Anterior vena cava (tissue), 1 donor: ENCODE results near the genes SLC25A4 and CYP4V2.

DNA sequence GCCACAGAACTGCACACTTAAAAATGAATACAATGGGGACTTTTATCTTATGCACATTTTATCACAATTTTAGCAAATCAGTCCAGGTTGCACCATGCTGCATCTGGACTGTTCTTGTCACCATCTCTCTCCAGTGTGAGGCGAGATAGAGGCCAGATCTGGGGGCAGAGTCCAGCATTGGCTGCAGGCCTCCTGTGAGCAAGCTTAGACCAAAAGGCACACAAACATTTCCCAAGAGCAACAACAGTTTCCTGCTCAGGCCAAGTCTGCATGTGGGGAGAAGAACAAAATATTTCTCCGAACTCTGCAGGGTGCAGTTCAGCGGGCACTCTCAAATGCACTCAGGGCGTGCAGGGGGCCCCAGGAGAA is 57.9 kb upstream of the HELT start:
- PRO-cap: no peak

DNA sequence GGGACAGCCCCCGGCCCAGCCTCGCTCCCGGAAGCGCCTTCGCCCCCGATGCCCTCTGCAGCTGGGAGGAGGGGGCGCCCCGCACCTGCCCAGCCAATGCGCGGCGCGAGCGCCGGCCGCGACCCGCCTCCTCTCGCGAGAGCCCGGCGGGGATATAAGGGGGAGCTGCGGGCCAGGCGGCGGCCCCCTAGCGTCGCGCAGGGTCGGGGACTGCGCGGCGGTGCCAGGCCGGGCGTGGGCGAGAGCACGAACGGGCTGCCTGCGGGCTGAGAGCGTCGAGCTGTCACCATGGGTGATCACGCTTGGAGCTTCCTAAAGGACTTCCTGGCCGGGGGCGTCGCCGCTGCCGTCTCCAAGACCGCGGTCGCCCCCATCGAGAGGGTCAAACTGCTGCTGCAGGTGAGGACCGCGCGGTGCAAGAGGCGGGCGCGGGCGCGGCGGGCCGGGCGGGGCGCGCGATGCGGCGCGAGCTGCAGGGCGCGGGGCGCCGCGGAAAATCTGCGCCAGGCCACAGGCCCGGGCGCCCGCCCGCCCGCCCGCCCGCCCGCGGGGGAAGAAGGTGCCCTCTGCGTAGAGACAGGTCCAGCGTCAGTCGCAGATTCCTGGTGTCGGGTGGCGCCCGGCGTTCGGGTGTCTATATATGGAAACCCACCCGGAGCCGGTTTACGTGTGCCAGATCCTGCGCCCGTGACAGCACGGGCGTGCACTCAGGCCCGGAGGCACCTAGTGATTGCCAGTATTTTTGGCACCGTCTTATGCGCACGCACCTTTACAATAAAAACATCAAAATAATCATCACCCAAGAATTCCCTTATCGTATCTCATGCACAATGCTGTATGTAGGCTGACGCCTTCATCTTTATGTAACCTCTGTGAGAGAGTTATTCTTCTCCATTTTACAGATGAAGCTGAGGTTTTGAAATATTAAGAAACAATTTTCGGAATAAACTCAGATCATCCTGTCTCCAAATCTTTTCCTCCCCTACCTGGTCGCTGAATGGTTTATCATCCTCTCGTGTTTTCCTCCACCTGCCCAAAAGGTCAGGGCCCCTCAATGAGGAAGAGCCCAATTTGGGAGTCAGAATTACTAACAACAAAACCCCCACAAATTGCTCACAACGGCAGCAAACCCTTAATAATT is at the start of gene SLC25A4:
Gene SLC25A4, plus strand, starts transcription at position 182 of the 1,141 bp plus-strand sequence.
- PRO-cap: bidirectional peak, plus-strand start at position 193 of the sequence, minus-strand start at position 57 of the sequence; bidirectional peak, plus-strand start at position 704 of the sequence, minus-strand start at position 614 of the sequence

GRCh38 chr4:185397310-185397574 is 601 bp downstream of the ANKRD37 start:
- PRO-cap: no peak

GRCh38 chr4:185399336-185399983 is 2.8 kb downstream of the ANKRD37 start:
- PRO-cap: no peak

DNA sequence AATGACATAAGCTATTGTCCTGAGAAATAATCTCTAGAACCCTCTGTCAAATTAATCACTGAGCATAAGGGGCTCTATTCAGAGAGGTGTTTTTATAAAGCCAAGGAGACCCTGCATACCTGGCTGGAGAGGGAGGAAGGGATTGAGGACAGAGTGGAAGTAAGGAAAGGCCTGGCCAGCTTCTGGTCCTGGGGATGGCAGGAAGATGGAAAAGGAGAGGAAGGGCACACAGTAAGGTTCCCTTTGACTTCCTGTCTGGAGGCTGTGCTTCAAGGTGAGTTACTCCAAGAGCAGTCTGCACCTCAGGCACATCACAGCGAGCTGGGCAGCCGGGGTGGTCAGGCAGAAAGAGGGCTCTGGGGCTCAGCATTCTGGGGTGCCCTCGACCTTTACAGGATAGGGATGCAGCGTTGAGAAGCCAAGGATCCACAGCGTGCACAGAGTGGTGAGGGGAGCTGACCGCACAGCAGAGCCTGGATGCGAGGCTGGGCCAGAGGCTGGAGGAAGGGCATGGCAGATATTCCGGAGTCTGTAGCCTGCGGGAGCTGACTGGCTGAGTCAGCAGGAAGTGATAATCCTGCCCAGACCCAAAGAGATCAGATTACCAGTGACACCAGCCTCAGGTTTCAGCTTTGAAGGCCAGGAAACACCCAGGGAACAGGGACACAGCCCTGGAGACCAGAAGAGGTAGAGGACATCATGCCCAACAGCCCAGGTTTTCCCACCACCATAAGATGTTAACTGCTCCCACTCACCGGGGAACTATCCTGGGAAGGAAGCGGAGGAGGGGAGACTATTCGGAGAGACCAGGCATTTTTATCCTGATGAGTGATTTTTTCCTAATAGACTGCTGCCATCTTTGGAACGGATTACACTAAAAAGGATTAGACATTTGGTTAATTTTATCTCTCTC is 38.4 kb upstream of the PDLIM3 start:
- PRO-cap: no peak

GRCh38 chr4:185619117-185619371 is 83.7 kb upstream of the PDLIM3 start:
- PRO-cap: no peak

DNA sequence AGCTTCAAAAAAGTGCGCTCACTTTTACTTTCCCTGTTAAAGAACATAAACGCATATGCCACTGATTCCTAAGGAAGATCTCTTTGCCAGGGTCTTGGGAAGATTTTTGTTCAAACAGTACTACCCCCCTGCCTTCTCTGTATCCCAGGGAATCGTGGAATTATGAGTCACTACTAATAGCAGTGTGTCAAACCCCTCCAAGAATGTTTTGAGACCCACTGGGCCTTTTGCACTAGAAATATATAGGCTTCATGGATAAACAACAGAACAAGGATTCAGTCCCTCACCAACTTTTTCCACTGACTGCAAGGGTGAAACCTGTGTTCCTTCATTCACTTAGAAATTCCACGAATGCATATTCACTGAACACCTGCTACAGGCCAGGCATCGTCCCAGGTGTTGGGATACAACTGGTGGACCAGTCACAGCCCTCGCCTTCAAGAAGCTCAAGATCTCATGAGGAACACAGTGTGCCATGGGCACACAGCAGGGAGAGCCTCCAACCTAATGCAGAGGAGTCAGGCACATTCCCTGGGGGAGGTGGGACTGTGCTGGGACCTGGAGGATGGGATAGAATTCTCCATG is 107.4 kb upstream of the PDLIM3 start:
- PRO-cap: no peak

DNA sequence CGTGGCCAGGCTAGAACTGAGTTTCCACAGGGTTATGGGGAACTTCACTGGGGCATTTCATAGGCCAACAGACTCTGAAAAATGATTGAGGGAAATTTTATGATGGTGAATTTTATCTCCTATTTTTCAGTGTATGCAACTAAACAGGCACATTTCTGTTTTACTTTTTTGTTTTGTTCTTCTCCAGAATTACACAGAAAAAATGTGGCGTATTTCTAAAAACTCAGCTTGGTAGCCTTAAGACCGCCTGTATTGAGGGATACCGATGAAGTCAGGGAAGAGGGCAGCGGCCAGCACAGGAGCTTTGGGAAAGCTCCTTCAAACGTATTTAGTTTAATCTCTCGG is 118.9 kb downstream of the SORBS2 start:
- PRO-cap: unidirectional peak, plus-strand start at position 268 of the sequence

DNA sequence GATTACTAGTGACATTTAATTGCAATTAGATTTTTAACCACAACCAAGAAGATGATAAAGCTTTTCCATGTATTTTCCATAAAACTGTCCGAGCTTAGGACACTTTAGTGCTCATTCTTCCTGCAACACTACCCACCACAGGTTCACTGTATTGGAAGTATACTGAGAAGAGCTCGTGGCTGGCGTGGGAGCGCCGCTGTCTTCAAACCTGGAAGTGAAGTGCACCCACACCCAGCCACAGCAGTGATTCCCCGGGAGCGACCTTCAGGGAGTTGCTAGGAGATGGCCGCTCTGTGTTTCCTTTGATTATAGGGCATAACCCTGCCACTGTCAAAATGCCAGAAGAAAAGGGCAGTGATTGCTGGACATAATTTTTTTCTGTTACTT is 95.0 kb downstream of the SORBS2 start:
- PRO-cap: unidirectional peak, minus-strand start at position 210 of the sequence

- PRO-cap: no peak
These were observed 13.8 kb upstream of the SORBS2 start for GRCh38 chr4:185825717-185826277.

- PRO-cap: no peak
These were observed 26.9 kb upstream of the SORBS2 start for GRCh38 chr4:185838475-185839667.

DNA sequence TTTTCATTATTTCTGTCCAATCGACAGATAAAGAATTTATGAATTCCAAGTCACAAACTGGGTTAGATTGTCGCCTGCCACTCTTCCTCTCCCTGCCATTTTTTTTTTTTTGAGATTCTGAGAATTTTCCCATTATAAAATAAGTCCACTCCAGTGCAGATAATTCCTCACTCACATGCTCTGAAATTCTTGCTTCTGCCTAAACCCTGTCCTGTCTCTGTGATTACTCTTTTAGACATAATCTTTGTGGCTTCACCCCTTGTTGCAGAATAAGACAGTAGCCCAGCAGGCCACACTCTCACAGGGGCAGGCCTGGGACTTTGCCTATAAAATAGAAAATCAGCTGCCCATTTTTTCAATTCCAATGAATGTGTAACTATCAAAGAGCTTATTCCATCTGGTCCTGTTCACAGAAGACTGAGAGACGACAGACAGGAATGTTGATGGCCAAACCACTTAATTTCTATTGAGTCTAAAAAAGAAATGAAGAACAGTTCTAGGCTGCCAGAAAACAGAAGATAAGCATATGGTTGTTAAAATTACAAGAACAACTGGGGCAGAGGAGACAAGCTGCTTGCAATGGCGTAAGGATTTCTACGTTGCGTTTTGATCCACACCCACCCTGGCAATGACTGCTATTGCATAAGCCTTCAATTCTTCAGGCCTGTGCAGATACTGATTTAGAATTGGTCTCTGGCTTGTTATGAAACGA is 37.5 kb upstream of the SORBS2 start:
- PRO-cap: no peak

DNA sequence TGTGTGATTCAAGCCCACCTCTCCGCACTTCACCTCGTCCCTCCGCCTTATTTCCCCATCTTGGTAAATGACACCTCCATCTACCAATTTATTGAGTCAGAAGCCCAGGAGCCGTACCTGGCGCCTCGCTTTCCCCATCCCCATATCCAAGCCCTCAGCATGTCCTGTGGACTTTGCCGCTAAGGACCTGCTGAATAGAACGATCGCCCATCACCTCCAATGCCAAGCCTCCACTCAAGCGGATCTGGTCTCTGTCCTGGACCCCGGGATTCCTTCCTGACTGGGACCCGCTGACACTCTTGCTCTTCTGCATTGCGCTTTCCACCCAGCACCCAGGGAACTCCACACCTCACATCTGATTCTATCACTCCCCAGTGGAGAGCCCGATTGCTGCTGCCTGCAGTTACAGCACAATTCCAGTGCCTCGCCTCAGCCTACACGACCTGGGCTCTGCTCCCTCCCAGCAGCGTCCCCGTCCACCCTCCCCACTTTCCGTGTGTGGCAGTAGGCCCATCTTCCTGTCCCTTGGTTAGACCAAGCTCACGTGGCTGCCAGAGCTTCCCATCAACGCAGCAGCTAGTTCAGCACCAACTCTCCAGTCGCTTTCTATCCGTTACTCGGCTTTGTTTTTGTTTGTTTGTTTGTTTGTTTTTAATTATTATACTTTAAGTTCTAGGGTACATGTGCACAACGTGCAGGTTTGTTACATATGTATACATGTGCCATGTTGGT is 66.5 kb upstream of the SORBS2 start:
- PRO-cap: no peak

DNA sequence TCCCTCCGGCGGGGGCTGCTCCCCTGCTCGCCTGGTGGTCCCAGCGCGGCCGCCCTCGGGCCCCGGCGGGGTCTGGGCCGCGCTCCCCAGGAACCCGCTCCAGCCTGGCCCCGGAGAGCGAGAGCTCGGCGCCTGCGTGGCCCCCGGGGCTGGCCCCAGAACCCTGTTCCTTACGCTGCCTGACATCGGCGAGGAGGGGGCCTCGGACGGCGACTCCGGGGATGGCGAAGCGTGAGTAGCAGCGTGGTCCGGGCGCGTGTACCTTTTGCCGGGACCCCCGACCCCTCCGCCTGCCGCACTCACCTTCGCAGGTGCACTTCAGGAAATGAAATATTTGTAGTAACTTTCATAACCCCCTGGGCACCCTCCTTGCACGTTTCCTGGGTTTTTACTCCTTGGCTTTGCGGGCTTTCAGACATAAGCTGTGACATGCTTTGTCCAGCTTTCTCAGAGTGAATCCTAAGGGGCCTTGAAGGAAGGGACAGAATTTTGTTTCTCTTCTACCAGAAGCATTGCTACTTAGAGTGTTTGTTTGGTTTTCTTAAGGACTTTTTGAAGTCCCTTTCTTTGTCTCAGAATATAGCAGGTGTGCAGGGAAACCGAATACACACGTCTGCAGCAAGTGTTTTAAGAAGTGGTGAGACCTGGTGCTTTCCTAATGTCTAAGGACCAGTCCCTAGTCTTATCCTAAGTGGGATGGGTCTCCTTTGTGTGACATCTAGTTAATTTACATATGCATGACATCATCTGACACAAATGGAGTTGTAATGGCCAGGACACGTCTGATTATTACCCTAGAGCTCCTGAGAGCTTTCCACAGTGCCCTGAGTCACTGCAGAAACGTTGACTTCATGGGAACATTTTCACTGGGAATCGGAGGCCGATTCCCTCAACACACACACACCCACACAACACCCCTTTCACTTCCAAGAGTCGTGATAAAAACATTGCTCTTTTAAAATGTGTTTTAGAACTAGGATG is 36.7 kb downstream of the TLR3 start:
- PRO-cap: no peak

DNA sequence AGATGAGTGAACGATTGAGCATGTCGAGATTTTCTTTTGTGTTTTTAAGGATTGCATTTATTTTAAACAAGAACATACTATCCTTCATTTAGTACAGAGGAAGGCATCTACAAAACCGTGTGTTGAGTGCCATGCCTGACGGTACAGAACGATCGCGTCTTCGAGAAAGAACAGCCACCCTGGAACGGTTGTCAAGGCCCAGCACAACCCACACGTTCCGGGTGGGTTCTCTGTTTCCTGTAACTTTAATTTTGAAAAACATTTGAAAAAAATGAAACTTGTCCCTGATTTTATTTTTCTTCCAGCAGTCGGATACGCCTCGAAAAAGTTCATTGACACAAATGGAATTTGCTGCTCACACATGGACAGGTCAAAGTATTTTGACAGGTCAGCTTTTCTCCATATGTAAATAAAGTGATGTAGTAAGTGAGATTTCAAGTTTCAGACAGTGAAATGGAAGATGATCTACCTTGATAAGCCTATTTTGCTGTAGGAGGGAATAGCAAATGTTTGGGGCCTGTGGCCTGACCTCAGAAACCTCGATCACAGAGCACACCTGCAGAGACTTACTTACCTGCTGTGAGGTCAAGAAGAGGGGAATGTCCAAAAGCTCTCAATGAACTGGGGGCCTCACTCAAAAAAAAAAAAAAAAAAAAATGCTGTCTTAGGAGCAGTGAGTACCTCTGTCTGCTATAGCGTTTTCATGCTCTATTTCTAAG is 24.3 kb upstream of the CYP4V2 start:
- PRO-cap: no peak

GRCh38 chr4:186172571-186172986 is 18.8 kb upstream of the CYP4V2 start:
- PRO-cap: no peak

DNA sequence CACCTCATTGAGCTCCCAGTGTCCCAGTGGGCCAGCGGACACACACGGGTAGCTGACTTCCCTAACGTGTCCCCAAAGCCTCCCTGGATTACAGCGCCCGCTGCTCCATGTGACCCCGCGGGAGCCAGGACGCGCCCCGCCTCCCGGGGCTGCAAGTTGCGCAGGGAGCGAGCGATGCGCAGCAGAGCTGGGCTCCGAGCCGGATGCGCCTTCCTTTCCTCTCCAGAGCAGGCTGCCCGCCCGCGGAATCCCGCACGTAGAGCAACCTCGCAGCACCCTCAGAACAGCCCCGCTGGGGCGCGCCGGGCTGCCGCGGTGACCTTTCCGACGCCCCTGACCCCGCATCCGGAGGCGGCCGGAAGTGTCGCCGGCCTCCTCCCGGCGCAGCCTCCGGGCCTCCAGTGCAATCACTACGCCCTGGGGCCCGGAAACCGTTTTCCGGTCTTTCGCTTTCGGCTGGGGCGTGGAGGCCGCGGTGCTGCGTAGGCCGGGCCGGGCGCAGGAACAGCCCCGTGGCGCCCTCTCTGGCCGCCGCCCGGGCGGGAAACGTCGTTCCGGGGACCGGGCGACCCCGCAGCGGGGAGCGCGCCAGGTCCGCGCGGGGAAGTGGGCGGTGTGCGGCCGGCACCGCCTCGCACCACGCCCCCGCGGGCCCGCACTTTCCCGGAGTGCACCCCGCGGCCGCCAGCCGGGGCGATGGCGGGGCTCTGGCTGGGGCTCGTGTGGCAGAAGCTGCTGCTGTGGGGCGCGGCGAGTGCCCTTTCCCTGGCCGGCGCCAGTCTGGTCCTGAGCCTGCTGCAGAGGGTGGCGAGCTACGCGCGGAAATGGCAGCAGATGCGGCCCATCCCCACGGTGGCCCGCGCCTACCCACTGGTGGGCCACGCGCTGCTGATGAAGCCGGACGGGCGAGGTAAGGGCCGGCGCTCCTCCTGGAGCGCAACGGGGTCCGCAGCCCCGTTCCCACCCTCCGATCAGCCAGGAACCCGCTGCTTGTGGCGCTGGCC is at the start of gene CYP4V2:
Gene CYP4V2, plus strand, starts transcription at position 440 of the 1,004 bp plus-strand sequence.
- PRO-cap: bidirectional peak, plus-strand start at position 154 of the sequence, minus-strand start outside the sequence; bidirectional peak, plus-strand start at position 455 of the sequence, minus-strand start at position 335 of the sequence; unidirectional peak, plus-strand start at position 728 of the sequence

GRCh38 chr4:186201850-186202899 is 10.8 kb downstream of the CYP4V2 start:
- PRO-cap: no peak

DNA sequence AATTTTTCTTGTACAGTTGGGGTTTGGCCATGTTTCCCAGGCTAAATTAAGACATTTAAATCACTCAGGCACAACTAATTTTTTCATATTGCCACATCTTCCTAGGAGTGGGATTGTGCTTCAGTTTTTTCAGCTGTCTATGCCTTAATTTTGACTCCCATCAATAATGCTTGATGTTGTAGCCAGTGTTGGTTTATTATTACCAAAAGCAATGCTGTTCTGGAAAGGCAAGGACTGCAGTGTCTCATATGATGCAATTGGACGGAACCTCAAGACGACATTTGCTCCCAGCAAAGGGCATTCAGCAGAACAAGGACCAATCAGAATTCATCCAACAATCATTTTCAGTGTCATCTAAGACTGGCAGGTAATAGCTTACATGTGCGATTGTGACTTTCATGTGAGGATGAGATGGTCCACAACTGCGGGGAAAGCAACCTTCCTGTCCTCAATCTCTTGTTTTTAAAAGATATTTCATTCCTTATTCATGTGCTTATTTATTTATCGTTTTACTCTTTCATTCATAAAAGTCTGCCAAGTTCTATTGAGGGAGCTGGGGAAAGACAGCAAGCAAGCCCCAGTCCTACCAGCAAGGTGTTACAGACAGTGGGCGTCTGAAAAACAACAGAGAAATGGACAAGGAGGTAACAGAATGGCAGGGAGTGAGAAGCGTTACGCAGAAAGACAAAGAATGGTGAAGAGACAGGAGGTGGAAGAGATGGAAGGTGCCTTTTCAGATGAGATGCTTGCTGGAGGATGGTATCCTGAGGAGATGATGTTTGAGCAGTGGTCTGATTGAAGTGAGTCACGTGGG is 11.4 kb upstream of the KLKB1 start:
- PRO-cap: no peak

DNA sequence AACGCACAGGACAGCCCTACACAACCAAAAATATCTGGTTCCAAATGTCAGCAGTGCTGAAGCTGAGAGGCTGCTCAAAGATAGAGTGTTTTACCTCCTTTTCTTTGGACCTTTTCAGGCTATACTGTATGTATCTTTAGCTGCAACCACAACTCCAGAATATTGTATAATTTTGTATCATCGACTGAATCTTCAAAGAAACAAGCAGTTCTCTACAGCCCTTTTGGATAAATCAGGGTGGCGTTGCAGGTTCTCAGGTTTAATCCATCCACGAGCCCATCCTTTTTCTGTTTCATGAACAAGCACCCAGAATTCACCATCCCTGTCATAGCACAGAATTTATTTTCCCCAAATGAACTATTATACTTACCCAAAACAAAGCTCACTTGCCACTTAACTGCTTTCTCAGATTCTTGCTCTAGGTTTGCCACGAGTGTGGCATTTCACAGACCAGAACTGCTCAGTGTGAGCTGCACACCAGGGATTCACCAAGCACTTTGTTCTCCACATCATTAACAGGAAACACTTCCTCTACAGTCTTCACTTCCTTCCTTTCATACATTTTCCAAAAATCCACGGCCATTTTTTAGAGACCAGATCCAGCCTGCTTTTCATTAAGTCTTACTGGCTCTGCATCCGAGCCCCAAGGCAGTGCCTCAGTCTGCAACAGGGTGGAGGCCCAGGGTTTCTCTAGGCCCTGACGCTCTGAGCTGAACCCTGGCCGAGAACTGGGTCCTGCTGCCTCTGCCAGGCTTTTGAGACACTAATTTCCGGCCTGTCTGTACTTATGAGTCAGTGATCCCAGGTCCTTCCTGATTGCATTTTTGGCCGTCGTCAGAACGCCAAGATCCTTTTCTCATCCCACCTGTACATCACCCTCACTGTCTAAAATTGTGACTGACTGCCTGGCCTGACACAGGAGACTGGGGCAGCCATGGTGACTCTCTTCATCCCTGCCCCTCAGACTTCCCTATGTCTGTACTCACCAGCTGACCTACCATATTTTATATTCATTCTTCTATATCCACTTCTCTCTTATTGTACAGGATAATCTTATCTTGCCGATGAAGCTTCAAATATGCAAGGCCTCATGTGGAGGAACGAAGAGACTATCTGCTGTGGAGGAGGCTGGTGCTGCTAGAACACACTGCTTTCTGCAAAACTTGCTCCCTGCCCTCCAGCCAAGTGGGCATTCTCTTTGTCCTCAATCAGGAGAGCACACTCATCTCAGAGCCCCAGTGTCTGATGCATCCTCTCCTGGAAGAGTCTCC is 67.6 kb upstream of the MTNR1A start:
- PRO-cap: no peak